PC-3 (cell line): ENCODE measurements around a stretch of chr17.

- RAMPAGE, long total RNA, result no peak
Measured at GRCh38 chr17:51259072-51259896, 565 bp downstream of the MBTD1 start.

GRCh38 chr17:54899501-54900240 is 981 bp upstream of the TOM1L1 start:
- RAMPAGE, long total RNA, result no peak

DNA sequence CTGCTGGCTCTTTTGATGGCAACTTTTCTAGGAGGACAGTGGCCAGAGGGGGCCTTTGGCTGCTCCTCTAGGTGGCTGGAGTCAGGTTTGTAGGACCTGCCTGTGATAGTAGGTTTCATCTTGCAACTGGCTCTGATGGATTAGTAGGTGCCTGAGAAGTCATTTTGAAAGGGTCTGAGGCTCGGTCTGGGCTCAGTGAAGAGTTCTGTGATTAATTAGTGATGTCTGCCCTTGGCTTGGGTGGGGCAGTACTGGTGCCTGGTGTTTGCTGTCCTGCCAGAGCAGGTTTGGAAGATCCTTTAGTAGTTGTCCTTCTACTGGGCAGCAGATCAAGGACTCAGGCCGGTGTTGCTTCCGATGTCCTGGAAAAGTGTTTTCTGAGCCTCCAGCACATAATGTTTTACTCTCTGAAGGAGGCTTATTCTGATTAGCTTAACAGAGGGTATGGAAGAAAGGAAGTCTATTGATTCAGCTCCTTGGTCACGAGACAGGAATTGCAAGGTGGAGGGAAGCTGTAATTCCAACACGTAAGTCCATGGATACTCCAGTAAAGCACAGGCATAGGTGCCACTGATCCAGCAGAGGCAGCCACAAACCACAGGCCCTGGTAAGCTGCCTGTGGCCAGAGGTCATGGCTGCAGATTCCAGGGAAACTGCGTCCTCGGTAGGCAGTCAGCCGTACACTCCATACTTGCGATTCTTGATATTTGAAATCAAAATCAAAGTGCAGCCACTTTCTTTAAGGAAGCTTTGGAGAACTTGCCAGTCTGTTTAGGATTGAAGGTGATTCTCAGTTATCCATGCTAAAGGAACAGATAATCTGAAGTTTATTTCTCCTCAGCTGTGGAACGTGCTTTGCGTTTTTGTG is 18.6 kb downstream of the HLF start:
- RAMPAGE, long total RNA, result no peak

DNA sequence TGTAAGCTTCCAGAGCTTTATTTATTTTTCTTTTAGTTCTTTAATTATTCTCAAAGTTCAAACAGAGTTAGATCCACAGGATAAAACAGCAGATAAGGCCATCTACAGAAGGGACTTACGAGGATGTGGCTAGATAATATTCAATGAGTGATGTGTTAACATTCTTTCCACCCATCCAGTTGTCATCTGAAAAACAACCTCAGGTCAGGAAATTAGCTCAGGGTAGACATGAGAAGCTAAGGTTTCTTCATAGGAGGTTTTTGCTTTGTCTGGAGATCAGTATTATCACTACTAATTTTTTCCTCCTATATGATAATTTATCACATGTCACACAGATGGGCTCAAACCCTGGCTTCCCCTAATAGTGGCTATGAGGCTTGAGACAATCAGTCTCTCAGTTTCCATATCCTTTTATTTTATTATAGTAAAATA is 25.3 kb upstream of the MMD start:
- RAMPAGE, long total RNA, result no peak

GRCh38 chr17:55466467-55467169 is 45.0 kb upstream of the MMD start:
- RAMPAGE, long total RNA, result no peak

- RAMPAGE, long total RNA, result no peak
Measured at GRCh38 chr17:56173698-56174411, 20.6 kb downstream of the ANKFN1 start.

DNA sequence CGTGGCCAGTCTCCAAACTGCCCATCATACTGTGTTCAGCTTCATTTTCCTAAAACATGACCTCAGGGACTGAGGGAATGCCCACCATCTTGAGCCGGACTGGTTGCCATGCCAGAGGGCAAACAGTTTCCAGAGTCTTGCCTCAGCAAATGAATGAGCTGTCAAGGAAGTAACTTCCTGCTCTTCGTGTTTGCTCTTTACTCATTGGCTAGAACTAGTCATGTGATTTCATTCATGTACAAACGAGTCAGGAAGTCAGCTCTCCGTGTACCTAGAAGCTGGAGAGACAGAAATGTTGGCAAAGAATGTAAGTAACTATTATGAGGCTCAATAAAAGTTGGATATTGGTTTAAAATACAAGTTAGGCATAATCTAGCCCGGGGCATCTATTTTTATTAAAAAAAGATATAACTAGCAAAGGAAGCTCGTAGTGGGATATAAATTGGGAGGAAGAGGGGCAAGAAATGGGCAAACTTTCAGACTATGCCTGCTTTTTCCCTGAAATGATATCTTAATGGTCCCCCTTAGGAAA is 50.3 kb downstream of the ANKFN1 start:
- RAMPAGE, long total RNA, result no peak

DNA sequence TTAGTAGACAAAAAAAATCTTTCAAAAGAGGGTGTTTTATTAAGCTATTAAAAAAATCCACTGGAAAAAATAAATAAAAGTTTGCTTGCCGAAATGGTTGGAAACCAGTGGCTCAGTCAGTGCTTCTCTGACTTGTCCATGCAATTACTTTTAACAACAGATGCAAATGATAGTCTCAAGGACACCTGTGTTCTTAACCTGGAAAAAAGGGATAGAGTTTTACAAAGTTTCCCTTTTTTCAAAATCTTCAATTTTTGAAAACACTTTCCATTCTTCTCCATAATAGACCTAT is 216.4 kb downstream of the ANKFN1 start:
- RAMPAGE, long total RNA, result no peak

DNA sequence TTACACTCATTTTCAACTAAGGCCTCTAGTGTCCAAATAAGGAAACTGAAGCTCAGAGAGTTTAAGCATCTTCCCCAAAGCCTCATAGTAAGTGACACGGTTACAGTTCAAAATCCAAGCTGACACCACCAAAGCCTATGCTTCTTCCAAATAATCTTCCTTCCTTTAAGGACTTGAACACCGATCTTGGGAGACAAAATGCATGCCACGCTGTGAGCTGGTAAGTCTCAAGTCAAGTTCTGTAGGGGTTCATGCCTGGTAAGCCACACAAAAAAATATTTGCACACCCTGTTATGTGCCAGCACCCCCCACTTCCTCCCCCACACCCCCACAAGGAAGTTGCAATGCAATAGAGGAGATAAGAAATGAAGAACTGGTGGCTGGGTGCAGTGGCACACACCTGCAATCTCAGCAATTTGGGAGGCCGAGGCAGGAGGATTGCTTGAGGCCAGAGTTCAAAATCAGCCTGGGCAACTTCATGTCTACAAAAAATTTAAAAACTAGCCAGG is 5.6 kb downstream of the NOG start:
- RAMPAGE, long total RNA, result no peak

DNA sequence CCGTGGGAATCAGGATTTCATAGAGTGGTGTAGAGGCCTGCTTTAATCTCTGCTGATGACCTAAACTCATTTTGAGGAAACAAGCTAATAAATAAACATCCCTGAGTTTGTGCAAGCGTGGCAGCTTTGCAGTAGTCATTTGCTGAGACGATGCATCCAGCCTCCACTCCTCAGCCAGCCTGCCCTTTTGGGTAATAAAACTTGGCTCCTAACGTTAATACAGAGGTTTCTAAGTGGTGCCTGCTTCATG is 1.3 kb downstream of the DGKE start:
- RAMPAGE, long total RNA, result no peak

GRCh38 chr17:56861646-56862346 is 27.8 kb downstream of the DGKE start:
- RAMPAGE, long total RNA, result no peak

DNA sequence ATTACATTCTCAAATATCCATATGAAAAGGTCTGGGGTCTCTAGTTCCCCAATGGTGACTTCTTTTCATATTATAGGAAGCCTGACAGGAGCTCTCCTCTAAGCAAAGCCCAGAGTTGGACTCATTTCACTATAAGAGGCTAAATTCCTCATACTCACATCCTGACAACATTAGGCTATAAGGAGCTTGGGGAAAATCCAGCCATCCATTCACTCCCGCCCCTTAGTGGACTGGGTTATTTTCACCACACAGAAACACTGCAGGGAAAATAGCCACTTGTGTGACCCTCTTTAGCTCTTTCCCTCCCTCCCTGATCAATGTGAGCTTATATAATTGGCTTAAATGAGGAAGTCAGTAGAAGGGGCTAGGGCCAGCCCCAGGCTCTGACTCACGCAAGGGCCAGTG is 23.8 kb downstream of the TRIM25 start:
- RAMPAGE, long total RNA, result no peak

- RAMPAGE, long total RNA, result no peak
Measured at GRCh38 chr17:56979174-56979551, 1.2 kb downstream of the SCPEP1 start.

DNA sequence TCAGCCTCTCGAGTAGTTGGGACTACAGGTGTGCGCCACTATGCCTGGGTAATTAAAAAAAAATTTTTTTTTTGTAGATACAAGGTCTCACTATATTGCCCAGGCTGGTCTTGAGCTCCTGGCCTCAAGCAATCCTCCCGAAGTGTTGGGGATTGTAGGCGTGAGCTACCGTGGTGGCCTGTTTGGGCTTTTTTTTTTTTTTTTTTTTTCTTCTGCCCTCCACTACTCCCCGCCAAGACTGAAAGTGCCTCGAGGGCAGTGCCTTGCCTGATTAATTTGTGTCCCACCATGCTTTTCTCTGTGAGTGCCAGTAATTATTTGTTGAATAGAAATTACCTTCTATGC is 10.2 kb downstream of the AKAP1 start:
- RAMPAGE, long total RNA, result no peak

DNA sequence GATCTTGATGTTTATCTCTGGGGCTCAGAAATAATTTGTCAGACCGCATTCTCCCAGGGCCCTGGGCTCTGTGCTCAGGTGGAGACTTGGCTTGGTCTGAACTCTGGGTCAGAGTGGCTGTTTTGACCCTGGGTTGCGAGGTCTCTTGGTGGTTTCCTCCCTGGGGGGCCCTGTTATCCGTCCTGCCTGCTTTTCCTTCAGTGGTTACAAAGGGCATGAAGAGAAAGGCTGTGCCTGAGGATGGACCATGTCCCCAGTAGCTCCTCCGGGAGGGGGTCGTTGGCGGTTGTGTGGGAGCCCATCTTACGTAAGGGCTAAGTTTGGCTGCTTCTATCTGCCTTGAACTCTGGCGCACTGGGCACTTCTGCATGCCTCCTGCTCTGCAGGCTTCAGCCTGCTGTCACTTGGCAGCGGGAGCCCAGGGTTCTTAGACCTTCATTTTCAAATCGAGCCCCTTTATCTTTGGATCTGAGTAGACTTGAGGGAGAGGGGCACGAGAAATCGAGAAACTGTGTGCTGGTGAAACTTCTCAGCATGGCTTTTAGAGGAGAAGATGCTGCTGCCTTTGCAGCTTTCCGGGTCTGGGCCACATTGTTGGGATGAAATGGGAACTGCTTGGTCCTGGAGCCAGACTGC is 26.0 kb downstream of the AKAP1 start:
- RAMPAGE, long total RNA, result no peak

DNA sequence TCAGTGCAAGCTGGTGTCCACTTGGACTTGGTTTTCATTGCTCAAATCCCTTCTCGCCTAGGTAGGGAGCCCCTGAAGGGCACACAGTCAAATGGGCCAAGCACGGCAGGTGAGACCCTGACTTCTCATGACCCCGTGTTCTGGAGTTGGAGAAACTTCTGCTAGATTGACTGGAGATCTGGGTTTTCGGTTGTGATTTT is 120.0 kb downstream of the MSI2 start:
- RAMPAGE, long total RNA, result no peak

- RAMPAGE, long total RNA, result no peak
Measured at GRCh38 chr17:57422747-57423306, 166.5 kb downstream of the MSI2 start.

- RAMPAGE, long total RNA, result no peak
Measured at GRCh38 chr17:57557641-57558765, 187.1 kb downstream of the CCDC182 start.

DNA sequence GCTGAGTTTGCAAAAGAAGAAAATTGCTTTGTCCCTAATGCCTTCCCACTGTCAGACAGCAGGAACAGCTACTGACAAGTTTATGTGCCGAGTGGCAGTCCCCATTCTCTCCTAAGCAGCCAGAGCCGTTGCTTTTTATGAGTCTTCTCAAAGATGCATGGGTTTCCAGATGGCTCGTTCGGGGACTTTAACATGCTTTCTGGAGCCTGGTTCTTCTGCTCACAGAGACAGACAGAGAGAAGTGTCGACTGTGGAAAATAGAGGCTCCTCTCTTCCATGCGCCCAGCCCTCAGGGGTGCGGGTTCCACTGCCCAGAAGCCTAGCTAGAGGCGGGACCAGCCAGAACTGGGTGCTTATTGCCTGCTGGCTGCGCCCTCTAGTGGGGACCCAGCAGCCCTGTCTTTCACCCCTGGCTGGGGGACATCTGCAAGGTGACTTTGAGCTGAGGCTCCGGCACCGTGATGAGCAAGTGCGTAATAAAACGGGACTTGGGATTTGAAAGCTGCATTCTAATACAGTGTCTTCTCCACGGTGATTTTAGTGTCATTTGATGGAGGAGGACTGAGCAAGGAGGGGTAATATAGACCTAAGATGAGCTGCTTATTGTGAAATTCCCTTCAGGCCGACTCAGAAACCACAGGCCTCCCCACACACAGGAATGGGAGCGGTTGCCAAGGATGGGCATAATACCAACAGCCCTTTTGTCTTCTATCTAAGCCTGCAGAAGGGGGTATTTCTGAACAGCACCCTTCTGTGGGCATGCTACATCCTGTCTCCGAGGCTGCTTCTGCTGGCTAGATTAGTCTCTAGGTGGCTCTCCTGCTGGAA is 73.2 kb downstream of the CCDC182 start:
- RAMPAGE, long total RNA, result no peak

DNA sequence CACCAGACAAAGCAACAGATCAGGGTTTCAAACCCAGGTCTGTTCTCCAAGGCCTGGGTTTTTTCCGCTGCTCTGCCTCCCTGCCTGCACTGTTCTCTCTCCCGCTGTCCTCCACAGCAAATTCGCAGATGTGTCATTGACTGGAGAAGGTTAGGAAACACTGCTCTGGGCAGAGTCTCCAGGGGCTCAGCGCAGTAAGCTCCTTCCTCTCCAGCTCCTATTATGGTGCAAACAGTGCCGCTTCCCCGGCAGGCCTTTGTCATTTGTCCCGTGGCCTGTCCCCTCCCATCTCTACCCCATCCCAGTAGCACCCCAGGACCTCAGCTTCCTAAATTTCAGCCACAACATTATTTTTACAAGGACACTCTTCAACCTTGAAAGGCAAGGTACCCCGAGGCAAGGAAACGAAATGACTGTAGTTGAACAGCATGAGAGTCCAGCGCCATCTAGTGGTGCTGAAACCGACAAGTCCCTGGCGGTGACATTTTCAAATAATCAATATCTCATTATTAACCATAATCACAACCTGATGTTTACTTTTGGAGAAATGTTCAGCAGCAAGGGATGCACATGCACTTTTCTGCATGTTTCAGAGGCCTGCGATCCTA is 16.7 kb downstream of the MRPS23 start:
- RAMPAGE, long total RNA, result no peak